ENCODE results near the genes MS4A5, PTGDR2, TMEM132A and PGA4.

DNA sequence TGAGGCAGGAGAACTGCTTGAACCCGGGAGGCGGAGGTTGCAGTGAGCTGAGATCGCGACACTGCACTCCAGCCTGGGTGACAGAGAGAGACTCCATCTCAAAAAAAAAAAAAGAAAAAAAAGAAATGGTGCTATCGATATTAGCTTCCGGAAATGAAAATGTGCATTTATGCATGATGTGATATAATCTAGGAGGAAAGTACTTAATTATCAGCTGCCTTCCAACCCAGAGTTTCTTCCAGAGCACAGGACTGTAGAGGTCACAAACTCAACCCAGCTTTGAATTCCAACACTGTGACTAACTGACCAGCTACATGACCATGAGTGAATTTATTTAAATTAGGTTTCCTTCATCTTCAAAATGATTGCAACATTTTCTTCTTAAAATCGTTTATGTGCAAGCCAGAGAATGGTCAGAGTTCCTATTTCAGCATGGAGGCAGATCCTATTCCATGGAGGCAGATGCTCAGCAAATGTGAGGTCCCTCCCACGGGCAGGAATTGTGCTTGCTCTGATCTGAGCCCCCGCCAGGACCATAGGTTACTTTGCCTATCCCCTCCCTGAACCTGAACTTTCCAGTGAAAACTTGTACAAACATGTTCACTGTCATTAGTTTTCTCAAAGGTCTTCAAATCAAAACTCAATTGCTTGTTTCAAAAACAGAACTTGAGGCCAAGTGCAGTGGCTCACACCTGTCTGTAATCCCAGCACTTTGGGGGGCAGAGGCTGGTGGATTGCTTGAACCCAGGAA lies 42.3 kb downstream of the OSBP start:
- PRO-cap = unidirectional peak, minus-strand start at position 539 of the sequence
- RRBS, 2 experiments = no CpG with 5 or more reads among the region's 9 CpGs

DNA sequence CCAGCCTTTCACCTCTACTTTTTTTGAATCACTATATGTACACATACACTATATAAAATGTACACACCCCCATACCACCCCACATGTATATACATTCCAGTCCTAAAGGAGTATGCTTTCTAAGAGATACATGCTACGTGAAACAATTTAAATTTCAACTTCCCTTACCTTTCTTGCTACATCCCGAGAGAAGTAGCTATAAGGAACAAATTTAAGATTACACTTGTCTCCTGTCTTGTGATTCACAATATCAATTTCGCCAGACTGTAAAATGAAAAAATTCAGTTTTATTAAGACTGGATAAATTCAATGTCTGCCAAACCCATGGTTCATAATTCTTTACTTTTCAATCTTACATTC lies 35.6 kb downstream of the OSBP start:
- PRO-cap = no peak
- RRBS, 2 experiments = no CpG with 5 or more reads among the region's 3 CpGs

GRCh38 chr11:59670098-59670500 lies 1.3 kb upstream of the PATL1 start:
- PRO-cap = no peak
- RRBS, 2 experiments = no CpG with 5 or more reads among the region's 6 CpGs

GRCh38 chr11:59755697-59756409 lies 677 bp downstream of the STX3 start:
- PRO-cap = no peak
- RRBS, 2 experiments = 2 to 3% methylated on average over 8 to 13 of the region's 23 CpGs

DNA sequence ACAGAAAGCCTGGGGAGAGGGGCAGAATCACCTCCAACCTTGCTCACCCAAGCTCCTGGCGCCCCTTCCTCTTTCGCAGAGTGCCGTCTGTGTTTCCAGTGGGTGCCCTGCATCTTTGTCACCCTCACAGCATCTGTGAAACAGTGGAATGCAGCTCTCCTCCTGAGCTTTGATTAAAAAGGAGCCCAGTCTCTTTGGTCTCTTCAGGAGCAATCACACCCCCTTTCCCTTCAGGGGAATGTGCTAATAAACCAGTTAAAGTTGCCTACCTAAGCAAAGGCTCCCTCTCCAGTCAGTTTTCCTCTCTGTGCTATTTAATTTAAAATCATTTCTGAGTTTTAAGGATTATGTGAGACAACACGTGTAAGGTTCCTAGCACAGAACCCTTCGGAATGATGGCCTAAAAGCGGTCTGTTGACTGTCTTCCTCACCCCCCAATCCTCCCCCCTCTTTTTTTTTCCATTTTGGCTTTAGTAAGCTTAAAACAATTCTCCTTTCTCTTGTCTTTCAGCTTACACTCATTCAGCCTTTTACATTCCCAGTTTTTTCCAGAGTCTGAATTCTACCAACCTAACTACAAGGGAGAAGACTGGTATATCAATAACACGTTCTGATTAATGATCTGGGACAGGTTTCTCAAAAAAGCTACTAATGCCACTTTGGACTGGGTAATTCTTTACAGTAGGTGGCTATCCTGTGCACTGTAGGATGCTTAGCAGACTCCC lies 1.6 kb upstream of the MS4A6A start:
- PRO-cap = no peak
- RRBS, 2 experiments = no CpG with 5 or more reads among the region's 7 CpGs

DNA sequence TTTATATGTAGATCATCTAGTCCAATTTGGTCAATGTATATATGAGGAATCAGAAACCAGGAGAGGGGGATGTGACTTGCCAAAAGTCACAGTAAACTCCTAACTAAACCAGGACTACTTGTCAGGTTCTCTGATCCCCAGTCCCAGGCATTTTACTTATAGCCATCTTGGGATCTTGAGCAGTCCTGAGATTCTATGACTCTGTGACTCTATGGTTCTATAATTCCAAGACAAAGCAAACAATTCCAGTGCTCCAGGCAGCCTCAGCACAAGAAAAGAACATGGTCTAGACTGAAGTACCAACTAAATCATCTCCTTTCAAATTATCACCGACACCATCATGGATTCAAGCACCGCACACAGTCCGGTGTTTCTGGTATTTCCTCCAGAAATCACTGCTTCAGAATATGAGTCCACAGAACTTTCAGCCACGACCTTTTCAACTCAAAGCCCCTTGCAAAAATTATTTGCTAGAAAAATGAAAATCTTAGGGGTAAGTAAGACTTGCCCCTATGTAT lies at the start of gene MS4A5:
Gene MS4A5, plus strand, starts transcription at position 238 of the 518 bp plus-strand sequence.
- PRO-cap = no peak
- RRBS, 2 experiments = no CpG with 5 or more reads among the region's 4 CpGs

DNA sequence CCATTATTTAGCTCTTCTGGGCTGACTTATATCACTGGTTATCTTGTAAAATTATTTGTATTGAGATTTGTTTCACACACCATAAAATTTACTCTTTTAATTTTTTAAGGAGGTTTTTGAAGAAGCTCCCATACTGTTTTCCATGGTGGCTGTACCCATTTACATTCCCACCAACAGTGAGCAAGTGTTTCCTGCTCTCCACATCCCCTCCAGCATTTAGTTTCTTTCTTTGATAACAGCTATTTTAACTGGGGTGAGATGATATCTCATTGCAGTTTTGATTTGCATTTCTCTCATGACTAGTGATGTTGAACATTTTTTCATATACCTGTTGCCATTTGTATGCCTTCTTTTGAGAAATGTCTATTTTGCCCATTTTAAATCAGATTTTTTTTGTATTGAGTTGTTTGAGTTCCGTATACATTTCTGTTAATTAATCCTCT lies 13.5 kb upstream of the MS4A12 start:
- PRO-cap = no peak
- RRBS, 2 experiments = no CpG with 5 or more reads among the region's 1 CpG

DNA sequence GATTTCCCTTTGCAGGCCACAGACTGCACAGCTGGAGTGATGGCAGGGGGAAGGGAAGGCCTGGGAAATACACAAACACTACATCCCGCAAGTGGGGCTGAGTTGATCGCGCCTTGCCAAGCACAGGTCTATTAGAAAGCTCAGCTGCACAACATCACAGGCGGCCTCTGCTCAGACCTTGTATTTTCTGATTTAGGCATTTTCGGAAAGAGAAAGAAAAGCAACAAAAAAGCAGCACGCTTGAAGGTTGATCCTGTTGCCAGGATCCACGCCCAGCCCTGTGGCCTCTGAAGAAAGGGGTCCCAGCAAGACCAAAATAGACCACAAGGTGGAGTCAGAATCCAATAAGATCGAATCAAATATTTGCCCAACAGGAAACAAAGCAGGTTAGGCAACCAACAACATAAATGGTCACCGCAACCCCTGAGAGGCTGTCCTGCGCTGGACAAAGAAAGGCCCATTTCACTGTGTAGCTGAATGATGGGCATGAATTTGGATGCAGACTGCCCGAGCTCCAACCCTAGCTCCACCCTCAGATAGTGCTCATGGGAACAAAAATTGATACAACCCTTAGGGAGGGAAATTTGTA lies 1.8 kb downstream of the MS4A8 start:
- PRO-cap = no peak
- RRBS, 2 experiments = no CpG with 5 or more reads among the region's 11 CpGs

DNA sequence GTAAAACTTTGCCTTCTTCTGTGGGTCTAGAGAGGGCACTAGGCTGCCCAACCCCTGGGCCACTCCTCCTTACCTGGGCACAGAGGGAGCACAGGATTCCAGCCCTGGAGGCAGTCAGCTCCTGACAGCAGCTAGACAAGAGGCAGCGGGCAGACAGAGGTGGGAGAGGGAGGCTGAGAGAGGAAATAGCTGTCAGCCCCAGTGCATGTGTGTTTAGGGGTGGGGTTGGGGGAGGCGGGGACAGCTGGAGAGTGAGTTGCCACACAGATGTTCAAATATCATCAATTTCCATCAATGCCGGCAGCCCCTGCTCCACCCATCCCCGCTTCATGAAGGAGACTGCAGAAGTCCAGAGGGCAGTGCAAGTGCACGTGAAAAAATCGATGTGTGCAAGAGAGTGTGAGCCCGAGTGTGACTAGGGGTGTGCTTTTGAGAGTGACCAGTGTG lies at the start of gene PTGDR2:
Gene PTGDR2, minus strand, starts transcription at position 155 of the 447 bp plus-strand sequence.
- PRO-cap = no peak
- RRBS, 2 experiments = no CpG with 5 or more reads among the region's 7 CpGs

DNA sequence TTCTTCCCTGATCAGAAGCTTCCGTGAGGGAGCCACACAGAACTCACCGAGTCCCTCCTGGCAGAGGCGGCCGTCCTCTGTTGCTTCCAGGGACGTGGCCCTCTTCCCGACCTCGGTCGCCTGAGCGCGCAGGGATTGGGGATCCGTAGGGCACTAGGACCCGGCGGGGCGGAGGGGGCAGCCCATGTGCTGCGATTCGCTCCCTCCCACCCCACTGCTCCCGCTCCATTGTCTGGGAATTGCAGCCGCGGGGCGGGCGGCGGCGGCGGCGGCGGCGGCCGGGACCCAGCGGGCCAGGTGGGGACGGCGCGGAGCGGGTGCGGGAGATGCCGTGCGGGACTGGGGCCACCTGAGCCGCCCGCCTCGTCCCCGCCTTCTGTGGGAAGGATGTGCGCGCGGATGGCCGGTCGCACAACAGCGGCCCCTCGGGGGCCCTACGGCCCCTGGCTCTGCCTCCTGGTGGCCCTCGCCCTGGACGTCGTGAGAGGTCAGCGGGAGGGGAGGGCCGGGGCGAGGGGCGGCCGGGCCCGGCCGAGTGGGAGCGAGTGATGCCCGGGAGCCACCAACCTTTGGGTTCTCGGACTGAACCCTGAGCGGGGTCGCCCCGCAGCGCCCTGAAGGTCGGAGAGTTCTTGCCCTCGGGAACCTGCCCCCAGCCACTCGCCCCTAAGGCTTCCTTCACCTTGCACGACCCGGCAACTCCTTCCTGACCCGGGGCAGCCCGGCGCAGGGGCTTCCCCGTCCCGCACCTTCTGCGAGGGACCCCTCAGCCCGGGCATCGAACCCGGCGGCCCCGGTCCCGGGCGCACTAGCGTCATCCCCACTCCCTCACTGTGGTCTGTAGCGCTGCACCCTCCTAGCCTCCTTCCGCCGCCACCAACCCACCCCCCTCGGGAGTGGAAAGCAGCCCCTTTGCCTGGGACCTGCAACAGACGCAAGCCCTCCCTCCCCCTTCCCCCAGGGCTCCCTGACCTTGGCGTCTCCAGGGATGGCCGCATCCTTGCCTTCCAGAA lies at the start of gene TMEM132A:
Gene TMEM132A, plus strand, starts transcription at position 214 of the 1,013 bp plus-strand sequence.
- PRO-cap = bidirectional peak, plus-strand start at position 228 of the sequence, minus-strand start at position 122 of the sequence; unidirectional peak, minus-strand start at position 451 of the sequence; unidirectional peak, minus-strand start at position 833 of the sequence
- RRBS, 2 experiments = 2% methylated on average over 11 of the region's 91 CpGs

DNA sequence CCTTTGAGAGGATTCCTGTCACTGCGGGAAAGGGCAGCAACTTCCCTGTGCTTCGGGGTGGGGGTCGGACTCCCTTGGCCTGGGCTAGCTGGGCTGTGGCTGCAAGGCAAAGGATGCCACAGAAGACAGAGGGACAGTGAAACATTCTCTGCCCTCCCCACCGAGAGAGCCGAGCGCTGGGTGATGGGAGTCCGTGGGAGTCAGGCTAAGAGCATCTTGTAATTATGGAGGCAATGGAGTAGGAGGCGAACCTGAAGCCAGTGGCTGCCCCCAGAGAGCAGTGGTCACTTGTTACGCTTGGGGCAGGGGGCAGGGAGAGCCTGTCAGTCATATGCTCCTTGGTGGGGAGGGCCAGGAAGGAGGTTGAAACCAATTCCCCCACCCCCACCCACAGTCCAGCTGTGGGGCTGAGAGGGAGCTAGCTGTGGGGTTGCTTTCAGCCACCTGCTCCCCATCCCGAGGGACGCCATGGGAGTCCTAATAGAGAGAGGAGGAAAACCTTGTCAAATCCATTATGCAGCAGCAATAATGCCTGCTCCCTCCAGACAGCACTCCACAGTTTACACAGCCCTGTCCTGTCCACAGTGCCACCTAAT lies 1.1 kb downstream of the TMEM132A start:
- PRO-cap = no peak
- RRBS, 2 experiments = no CpG with 5 or more reads among the region's 11 CpGs

DNA sequence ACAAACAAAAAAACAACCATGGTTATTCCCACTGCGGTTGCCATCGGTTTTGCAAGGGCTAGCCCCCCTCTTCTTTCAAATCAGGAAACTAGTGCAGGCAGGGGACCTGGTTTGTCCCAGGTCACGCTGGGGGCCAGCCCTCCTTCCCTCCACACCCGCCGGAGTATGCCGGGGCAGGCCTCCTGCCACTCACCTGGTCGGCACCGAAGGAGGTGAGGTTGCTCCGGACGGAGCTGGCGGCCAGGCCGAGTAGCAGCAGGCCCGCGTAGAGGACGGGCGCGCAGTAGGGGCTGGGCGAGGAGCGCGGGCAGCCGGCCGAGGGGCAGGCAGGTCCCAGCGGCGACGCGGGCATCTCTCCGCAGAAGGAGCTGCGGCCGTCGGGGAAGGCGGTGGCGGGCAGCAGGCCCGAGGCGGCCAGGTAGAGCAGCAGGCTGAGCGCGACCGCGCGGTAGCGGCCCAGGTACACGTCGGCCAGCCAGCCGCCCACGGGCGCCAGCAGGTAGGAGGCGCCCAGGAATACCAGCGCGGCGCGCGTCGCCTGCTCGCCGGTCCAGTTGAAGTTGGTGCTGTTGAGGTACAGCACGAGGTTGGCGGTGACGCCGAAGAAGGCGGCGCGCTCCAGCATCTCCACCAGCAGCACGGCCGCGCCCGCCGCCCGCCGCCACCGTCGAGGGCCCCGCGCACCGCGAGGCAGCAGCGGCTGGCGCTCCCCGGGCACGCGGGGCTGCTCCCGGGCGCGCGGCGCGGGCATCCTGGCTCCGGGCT lies 993 bp downstream of the SLC15A3 start:
- PRO-cap = no peak
- RRBS, 2 experiments = 89 to 94% methylated on average over 10 of the region's 86 CpGs

GRCh38 chr11:61119621-61120403 lies 17.5 kb downstream of the CD5 start:
- PRO-cap = no peak
- RRBS, 2 experiments = 90 to 96% methylated on average over 5 of the region's 15 CpGs

DNA sequence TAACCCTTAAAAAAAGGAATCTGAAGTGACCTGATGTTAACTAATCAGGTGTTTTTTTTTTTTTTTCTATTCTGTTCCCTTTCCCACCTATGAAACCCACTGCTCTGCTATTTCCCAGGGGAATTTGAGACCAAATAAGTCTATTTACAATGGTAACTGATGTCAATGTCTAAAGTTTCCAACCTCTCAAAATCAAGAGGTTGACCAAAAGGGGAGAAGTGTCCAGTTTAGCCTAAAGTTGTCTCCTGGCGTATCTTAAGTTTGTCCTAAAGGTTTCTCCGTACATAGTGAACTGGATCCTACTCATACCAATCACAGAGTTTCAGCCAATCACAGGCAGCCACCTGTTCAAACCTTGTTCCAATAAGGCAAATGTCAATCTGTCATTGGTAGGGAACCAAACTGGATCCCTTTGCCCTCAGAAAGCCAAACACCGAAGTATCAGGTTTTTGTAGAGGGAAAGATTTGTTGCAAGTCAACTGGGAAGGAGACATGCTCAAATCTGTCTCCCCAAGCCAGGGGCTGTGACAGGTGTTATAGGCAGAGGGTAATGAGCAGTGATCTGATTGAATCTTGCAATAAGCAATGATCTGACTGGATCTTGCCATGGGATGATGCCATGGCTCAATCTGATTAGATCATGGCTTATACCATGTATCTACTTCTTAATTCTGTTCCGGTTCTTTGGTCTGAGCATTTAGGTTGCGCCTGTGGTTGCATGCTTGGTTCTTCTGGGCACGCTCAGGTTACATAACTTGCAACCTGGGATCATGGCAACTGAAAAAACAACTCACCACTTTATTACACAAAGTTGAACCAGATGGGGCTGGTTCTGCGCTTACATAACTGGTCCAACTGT lies 1.0 kb upstream of the VPS37C start:
- PRO-cap = no peak
- RRBS, 2 experiments = no CpG with 5 or more reads among the region's 7 CpGs

DNA sequence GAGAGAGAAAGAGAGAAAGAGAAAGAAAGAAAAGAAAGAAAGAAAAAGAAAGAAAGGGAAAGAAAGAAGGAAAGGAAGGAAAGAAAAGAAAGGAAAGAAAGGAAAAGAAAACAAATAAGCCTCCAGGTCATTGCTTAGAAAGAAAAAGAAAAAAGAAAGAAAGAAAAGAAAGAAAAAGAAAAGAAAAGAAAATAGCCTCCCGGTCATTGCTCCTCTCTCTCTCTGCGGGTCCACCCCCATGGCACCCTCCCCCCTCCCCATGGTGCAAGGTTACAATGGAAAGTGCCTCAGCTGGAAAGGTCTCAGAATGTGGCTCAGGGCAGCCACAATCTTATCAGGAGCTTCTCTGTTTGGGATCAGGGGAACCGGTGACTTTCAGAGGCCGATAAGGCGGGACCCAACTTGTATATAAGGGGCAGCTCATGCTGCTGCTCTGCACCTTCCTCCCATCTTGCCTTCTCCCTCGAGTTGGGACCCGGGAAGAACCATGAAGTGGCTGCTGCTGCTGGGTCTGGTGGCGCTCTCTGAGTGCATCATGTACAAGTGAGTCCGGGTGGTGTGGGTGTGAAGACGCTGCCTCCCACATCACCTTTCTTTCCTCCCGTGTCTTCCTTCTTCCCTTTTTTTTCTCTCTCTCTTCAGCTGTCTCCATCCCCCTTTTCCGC lies at the start of gene PGA4:
Gene PGA4, plus strand, starts transcription at position 434 of the 665 bp plus-strand sequence.
- PRO-cap = no peak
- RRBS, 2 experiments = no CpG with 5 or more reads among the region's 12 CpGs

DNA sequence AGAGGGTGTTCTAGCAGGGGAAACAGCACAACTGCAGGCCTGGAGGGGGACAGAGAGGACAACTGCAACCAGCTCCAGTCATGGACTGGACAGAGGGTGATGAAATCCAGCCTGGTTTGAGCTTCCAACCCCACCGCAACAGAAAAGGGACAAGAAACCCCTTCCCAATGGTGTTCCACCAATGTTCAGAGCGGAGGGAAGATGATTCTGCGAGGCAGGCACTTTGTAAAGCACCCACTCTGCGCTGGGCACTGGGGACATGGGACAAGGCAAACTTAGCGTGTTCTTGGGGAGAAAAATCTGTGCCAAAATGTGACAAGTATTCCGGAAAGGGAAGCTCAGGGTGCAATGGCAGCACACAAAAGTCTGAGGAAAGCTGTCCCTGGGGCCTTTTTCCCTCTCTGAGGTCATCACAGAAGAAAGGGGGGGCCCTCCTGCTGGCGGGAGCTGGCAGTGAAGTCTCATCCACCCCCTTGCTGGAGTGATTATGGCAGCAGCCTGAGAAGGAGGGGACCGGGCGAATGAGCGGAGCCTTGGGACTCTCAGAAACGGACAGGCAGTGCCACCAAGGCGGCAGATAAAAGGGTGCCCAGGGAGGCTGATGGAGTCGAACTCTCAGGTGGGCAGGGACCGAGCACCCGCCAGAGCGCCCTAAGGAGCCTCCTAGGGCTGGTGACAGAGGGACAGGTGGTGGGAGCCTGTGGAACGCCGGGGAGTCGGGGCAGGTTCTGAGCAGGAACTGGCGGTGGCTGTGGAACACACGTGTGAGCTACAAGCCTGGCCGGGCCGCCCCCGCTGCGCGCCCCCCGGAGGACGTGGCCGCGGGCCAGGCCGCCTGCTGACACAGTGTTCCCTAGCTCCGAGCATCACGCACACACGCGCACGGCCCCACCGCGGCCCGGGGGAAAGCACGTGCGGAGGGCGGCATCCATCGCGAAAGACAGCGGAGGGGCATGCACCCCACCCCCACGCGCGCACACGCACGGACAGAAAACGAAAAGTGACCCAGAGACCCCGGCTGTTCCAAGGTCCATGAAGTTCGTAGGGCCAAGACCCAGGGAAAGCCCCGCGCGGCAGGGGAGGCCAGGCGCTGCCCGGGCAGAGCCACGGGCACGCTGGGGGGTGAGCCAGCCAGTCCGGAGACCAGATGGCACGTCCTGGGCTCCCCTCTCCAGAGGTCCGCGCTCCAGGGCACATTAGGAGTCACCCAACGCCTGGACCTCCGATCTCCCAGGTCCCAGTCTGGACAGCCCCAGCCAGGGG lies 1.2 kb downstream of the VWCE start:
- PRO-cap = no peak
- RRBS, 2 experiments = 4 to 86% methylated on average over 27 of the region's 66 CpGs

DNA sequence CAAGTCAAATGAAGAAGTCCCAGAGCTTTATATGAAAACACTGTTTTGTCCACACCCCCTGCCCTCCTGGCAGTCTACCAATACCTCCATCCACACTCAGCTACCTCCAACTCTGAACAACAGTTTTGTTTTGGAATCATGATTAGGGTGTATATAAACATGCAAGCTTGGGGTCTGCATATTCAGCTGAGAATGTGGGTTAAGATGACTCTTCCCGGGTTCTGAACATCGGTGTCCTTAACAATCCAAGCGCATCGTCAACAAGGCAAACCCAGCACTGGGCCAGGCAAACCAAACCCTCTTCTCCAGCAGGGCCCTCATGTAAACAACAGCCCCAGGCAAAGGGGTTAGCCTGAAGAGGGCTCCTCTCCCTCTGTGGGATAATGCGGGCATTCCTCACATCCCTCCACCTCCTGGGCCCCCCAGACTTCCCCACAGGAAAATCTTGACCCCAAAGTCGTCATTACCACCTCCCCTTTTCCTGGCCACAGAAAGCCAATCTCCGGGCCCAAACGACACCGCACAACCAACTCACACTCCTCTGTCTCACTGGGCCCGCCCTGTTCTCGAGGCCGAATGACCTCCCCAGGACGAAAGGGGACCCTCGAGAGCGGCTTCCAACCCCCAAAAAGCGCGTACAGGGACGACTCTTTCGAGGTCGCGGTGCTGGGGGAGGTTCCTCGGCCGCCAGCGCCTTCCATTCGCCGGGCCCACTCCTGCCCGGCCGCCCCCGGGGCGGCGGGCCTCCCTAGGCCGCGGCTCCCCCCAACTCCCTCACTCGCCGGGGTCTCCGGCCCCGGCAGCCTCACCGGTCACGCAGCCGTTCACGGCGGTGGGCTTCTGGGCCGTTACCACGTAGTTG lies 575 bp downstream of the DDB1 start:
- PRO-cap = bidirectional peak, plus-strand start at position 777 of the sequence, minus-strand start at position 774 of the sequence
- RRBS, 2 experiments = under 1 to 1% methylated on average over 7 of the region's 44 CpGs

DNA sequence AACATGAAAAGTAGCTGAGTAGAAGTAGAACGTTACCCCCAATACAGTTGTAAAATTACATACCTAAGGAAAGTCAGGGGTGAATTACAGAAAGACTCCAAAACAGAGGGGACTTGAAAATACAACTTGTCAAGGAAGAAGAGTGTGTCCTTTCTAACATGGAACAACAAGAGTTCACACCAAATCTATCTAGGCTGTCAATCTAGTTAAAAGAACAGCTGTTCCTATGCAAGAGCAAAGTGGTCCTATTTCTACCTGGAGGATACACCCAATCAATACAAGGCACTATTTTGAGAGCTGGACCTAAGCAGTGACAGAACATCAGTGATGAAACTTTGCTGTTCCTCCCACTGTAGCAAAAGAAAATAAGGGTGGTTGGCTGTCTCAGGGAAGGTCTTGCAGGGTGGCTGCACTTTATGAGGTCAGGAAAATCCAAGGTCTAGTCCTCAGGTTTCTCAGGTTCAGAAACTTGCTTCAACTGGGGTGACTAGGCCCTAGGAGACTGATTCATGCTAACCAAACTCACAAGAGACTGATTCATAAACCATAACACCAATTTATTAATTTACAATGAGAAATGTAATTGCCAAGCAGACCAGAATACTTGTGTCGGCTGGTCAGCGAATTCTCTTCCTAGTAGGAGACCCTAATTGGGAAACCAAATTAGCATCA lies 11.7 kb downstream of the CPSF7 start:
- PRO-cap = no peak
- RRBS, 2 experiments = no CpG with 5 or more reads among the region's 3 CpGs

DNA sequence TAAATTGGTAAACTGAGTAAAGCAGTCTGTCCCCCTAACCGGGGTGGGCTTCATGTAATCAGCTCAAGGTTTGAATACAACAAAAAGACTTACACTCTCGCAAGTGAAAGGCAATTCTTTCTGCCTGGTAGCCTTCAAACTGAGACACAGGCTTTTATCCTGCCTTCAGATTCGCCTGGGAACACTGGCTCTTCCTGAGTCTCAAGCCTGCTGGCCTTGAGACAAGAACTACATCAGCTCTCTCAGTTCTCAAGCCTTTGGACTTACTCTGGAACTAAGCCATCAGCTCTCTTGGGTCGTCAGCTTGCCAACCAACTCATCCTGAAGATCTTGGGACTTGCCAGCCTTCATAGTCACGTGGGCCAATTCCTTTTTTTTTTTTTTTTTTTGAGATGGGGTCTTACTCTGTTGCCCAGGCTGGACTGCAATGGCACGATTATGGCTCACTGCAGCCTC lies 8.1 kb upstream of the PPP1R32 start:
- PRO-cap = no peak
- RRBS, 2 experiments = no CpG with 5 or more reads among the region's 6 CpGs

DNA sequence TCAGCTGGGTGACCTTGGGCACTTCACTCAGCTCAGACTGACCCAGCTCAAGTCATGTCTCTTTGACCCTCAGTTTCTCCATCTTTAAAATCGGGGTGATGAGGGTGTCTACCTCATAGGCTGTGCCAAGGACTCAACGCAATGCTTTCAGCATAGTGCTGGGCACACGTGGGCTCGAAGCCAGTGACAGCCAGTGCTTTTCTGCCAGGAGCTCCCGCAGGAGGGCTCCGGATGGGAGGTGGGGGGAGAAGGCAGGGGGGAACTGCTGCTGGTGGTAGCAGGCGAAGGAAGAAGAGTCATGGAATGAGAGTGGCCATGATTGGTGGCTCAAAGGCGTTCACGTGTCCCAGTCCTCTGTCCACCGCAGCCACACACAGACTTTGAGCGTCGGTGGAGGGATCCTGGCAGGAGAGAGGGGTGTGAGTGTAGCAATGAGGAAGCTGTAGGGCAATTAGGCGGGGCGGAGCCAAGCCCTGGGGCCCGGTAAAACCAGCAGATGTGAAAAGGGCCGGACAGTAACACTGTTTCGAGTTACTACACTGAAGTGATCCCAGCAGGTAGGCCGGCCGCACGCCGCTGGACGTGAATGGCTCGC lies 661 bp upstream of the LRRC10B start:
- PRO-cap = no peak
- RRBS, 2 experiments = no CpG with 5 or more reads among the region's 23 CpGs

Data from HEK293 (cell line).